Tongue (tissue), 2 donors: ENCODE measurements around a stretch of chr9.

- RAMPAGE, long total RNA = no peak
Observed at GRCh38 chr9:137390470-137391175, 32.3 kb downstream of the EXD3 start.

- RAMPAGE, long total RNA = no peak
Observed at GRCh38 chr9:137407576-137407923, 15.4 kb downstream of the EXD3 start.

- RAMPAGE, long total RNA = no peak
Observed at GRCh38 chr9:137417152-137418031, 5.6 kb downstream of the EXD3 start.

GRCh38 chr9:137502363-137502905, 43.3 kb upstream of the NSMF start:
- RAMPAGE, long total RNA = no peak

DNA sequence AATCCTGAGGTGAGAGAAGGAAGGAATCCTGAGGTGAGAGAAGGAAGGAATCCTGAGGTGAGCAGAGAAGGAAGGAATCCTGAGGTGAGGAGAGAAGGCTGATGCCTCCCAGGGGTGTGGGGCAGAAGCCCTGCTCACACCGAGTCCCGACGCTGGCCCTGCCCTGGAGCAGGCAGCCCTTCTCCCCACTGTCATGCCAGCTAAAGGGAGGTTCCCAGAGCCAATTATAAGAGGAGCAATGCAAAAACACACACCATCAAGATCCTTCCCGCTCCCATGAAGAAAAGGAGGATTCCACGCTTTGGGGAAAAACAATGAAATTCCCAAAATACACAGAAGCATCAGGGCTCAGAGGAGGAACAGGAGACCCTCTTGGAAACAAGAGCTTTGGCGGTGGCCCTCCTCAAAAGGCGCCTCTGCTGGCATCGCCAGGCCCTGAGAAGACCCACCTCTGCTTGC, 3.8 kb downstream of the ZMYND19 start:
- RAMPAGE, long total RNA = no peak

GRCh38 chr9:137602770-137603206, 2.7 kb upstream of the ARRDC1 start:
- RAMPAGE, long total RNA = no peak

DNA sequence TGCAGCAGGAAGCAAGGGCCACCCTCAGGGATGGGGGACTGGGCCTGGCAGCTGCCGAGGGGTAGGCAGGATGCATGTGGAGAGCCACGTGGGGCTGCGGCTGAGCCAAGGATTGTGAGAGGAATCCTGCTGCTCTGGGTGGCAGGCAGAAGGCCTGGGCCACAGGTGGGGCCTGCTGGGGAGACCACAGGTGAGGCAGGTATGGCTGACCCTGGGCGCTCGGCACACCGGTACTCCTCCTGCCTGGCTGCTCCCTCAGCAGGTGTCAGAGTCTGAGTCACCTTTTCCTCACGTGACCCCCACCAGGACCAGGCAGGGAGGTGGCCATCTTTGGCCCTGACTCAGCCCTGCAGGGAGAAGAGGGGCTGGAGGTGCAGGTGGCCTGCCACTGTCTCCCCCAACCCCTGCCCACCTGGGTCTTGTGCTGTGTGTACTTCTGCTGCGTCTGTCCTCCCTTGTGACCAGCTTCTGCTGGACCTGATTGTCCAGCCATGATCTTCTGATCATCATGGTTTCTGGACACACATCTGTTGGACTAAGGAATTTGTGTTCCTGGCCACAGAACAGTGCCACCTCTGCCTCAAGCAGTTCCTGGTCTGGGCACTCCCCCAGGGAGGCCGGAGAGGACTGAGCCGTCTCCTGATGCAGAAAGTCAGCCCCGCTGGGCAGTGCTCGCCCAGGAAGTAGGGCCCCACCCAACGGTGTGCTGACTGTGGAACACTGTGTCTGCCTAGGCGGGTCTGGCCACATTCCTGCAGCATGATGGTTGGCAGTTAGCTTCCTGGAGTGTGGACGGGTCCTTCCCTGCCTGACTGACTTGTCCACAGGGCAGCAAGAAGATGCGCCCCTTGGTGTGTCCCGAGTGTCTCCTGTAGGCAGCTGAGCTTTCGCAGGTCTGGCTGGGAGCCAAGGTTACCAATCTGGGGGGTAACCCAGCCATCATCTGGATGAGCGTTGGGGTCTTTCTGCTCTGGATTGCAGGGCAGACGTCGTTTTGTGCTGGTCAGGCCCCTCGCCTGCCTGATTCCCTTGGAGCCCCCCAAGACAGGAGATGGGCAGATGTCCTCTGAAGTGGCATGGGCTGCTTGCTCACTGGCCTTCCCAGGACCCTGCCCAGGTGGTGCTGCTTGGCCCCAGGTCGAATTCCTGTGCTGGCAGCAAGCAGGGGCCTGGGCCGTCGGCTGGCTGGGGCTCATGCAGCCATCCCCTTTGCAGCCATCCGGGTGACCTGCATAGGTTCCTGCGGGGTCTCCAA, 6.6 kb downstream of the ARRDC1 start:
- RAMPAGE, long total RNA = no peak

DNA sequence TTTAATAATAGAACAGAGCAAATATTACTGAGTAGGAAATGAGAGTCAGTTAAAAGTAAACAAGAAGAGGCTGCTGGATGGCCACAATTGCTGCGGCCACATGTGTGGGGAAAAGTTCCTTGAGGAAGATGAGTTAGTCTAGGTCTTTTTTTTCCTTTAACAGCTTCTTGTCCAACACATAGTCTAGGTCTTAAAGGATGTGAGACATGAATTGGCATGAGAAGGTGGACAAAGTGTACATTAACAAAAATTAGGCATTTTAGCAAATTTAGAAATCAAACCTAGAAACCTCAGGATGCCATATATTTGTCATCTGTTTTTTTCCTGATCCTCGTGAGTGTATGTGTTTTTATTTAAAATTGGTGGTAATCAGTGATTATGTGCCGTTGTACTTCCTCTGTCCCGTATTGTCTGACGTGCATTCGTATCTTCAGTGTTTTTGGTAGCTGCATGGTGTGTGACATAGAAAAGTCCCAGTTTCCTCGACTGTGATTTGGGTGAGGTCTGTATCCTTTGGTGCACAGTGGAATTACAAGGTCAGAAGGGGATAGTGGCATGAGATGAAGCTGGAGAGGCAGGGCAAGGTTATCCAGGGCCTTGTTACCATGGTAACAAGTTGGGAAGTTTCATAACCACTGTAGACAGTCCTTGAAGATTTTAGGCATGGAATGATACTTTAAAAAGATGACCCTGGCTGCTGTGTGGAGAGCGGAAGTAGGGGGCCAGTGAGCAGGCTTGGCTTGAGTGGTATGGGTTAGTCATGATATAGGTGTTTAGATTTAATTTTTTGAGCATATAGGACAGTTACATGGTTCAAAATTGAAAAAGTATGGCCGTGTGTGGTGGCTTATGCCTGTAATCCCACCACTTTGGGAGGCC, 11.7 kb downstream of the EHMT1 start:
- RAMPAGE, long total RNA = no peak

- RAMPAGE, long total RNA = no peak
Observed at GRCh38 chr9:137667589-137668203, 48.9 kb downstream of the EHMT1 start.

DNA sequence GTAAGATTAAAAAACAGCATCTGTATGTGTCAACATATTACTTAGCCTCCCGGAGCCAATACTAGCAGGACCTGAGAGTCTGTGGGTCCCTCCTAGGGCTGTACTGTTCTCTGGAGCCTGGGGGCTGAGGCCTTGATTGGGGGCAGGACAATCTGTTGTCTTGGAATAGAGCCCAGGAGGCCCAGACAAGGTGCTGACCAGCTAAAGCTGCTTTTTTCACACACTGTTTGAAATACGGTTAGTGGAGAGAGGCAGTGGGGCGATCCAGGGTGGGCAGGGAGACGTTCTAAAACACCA, 55.0 kb downstream of the EHMT1 start:
- RAMPAGE, long total RNA = no peak

DNA sequence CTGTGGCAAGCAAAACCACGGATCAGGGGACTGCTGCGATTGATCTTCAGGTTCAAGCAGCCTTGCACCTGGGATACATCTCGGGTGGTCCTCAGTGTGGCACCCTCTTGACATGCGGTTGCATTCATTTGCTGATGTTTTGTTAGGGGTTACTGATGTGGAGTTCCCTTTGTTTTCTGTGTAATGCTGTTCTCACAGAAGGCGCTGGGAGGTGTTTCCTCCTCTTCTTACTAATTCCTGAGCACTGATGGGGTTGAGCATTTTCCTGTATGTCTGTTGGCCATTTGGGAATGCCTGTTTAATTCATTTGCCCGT, 60.5 kb downstream of the EHMT1 start:
- RAMPAGE, long total RNA = no peak

- RAMPAGE, long total RNA = no peak
Observed at GRCh38 chr9:137692386-137693028, 73.7 kb downstream of the EHMT1 start.

- RAMPAGE, long total RNA = no peak
Observed at GRCh38 chr9:137704137-137704541, 85.3 kb downstream of the EHMT1 start.

- RAMPAGE, long total RNA = no peak
Observed at GRCh38 chr9:137960121-137960691, 82.6 kb downstream of the CACNA1B start.